Hair follicle dermal papilla cell (primary cell): ENCODE data around the gene SLC25A36.

- CAGE, long polyA plus RNA: no peak
Measured at GRCh38 chr3:139045076-139045404, 348 bp upstream of the PRR23C start.

DNA sequence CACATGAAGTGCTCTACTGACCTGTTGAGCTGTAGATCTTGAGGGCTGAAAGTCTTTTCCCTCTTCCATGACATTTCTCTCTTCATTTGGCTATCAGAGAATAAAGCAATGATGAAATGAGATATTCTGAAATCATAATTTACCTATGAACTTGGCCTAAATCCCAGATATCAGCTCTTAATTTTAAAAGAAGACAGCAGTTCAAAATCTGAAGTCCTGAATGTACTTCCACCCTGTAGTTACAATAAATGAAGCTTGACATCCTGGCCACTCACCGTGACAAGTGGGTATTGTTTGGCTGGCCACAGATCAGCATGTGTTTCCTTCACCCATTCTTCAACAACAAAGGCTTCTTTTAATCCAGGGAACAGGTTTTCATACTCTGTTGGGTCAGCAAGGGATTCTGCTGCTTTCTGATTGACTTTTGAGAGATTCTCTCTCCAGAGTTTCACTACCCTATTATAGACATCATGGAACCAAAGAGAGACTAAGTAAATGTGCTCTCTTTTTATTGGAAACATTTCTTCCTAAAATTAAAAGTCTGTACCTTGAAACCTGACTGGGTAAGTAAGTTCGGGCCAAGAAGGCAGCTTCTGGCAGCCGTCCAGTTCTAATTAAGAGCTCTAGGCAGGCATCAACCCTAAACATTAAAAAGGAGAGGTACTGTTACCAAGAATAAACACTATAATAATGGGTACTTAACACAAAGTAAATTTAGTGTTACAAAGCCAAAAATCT lies 15.1 kb downstream of the MRPS22 start:
- CAGE, long polyA plus RNA: no peak

- CAGE, long polyA plus RNA: no peak
Measured at GRCh38 chr3:140386247-140386796, 291.5 kb upstream of the TRIM42 start.

DNA sequence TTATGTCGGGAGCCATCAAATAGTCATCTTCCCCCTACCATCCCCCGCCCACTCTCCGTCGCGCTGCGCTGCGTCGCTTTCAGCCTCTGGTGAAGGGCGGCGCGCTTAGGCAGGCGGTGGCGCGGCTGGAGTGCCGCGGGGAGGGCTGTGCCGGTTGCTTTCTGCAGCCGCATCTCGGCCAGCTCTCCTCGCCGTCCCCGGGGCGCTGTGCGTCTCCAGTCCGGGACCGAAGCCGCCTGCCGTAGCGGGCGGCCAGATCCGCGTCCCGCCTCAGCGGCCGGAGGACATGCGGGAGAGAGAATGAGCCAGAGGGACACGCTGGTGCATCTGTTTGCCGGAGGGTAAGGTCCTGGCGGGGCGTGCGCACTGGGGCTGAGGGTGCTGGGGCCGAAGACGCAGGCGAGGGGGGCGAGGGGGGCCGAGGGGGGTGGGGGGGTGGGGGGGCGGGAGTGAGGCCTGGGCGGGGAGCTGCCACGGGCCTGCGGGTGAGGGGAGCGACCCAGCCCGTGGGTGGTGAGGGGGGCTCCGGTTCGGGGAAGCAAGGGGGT lies at the start of gene SLC25A36:
Gene SLC25A36, plus strand, starts transcription at position 82 of the 548 bp plus-strand sequence.
- CAGE, long polyA plus RNA: no peak

- CAGE, long polyA plus RNA: no peak
Measured at GRCh38 chr3:140945844-140947079, 4.6 kb downstream of the SLC25A36 start.

DNA sequence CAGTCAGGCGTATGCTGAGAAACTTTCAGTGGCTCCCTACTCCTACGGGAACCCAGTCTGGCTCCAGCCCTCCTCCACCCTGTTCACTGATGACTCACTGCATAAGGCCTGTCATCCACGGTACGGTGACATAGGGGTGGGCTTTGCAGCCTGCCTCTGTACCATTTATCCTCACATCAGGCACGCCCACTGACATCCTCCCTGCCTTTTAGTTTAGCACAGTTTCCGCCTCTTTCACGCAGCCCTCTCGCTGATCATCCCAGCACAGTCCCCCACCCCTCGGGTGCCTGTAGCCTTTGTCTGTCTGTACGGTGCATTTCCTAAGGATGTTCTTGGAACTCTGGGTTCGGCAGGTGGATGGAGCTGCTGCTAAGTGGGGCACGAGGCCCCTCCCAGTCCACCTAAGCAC lies 11.7 kb downstream of the PXYLP1 start:
- CAGE, long polyA plus RNA: no peak

- CAGE, long polyA plus RNA: no peak
Measured at GRCh38 chr3:141311648-141312302, 56.5 kb upstream of the ZBTB38 start.

- CAGE, long polyA plus RNA: no peak
Measured at GRCh38 chr3:141421521-141421975, 53.2 kb downstream of the ZBTB38 start.

- CAGE, long polyA plus RNA: no peak
Measured at GRCh38 chr3:141444831-141445424, 41.9 kb upstream of the RASA2 start.

DNA sequence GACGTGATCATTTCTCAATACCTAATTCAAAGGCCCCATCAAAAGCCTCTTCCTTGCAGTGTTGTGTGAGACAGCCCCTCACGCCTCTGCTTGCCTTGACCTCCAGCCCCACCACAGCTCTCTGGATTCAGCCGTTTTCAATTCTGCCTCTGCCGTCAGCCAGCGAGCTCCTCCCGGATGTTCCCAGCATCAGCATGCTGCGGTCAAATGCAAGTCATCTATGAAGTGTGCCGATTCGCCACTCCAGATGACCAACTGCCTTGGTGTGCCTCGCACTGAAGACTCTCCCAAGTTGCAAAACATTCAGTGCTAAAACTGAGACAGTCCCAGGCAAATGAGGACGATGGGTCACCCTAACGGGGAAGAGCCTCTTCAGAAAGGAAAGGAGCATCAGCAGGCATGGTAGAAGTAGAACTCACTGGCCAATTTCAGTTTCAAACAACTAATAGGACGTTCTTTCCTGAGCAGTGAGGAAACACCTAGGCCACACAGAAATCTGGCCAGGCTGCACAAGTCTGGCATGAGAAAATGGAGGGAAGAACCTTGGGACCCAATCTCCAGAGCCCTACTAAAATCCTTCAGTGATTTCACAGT lies 30.5 kb upstream of the RASA2 start:
- CAGE, long polyA plus RNA: no peak

DNA sequence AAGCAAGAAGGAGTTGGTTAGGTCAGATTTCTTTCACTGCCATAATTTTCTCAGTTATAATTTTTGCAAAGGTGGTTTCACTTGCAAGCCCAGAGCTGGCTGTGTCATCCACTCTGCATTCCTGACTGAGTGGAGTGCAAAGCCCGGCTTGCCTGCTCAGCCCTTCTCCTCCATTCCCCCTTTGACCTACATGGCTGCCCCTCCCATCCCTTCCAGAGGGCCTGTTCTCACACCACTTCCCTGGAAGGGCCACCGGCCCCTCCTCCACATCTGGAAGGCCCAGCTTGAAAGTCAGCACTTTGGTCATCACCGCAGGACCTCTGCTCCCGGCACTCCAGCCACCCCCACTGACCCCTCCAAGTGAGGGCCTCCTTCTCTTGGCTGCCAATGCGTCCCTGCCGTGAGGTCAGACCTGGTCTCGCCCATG lies 74.1 kb upstream of the RNF7 start:
- CAGE, long polyA plus RNA: no peak

DNA sequence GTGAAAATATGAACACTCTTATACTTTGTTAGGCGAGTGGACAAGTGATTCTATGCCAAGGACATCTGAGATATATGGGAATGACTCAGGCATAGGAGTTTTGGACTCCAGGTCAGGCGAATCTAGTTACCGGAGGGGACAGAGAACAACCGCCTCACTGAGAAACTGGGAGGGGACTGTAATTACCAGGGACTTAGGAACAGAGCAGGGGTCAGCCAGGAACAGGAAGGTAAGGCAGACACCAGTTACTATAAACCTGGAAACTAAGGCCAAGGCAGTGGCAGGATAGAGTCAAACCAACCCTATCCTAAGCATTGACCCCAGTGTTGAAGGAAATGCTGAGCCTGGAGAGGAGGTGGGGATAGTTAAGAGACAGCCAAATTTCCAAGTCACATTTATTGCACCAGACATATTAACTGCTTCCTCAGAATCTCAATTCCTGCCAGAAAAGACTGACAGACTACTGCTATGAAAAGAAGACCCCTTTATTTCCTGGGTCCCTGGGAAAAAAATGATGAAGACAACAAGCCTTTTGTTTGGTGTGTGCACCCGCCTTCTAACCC lies 16.6 kb upstream of the ATP1B3 start:
- CAGE, long polyA plus RNA: no peak

- CAGE, long polyA plus RNA: no peak
Measured at GRCh38 chr3:141877012-141877792, 759 bp downstream of the ATP1B3 start.

GRCh38 chr3:142032037-142032765 lies 117.1 kb downstream of the TFDP2 start:
- CAGE, long polyA plus RNA: no peak

GRCh38 chr3:142430781-142431390 lies 17.0 kb downstream of the XRN1 start:
- CAGE, long polyA plus RNA: no peak

DNA sequence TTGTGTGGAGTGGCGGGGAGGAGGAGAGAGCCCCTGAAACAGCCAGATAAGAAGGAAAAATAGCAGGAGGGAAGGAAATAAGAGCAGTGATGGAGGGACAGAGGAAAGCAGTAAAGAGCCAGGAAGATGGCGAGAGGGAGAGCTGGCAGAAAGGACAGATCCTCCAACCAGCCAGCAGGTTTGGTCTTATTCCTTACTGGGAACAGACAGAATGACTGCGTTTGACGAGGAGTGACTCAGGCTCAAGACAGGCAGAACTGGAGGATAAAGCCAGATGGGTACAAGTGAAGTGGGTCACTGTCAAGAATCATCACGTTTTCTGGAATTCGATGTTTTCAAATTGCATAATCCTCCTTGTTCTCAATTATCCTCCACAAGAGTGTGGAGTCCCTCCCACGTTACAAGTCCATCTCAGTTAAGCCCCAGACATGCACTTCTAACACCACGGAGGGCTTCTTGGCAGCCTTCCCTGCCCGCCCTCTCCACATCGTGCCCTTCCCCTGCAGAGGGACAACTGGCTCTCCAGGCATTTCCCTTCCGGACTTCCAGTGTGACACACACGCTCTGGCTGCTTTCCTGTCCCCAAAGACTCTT lies 183.1 kb downstream of the CHST2 start:
- CAGE, long polyA plus RNA: no peak

- CAGE, long polyA plus RNA: no peak
Measured at GRCh38 chr3:143362567-143363197, 243.1 kb downstream of the CHST2 start.

- CAGE, long polyA plus RNA: no peak
Measured at GRCh38 chr3:143517997-143518510, 330.2 kb downstream of the SLC9A9 start.

DNA sequence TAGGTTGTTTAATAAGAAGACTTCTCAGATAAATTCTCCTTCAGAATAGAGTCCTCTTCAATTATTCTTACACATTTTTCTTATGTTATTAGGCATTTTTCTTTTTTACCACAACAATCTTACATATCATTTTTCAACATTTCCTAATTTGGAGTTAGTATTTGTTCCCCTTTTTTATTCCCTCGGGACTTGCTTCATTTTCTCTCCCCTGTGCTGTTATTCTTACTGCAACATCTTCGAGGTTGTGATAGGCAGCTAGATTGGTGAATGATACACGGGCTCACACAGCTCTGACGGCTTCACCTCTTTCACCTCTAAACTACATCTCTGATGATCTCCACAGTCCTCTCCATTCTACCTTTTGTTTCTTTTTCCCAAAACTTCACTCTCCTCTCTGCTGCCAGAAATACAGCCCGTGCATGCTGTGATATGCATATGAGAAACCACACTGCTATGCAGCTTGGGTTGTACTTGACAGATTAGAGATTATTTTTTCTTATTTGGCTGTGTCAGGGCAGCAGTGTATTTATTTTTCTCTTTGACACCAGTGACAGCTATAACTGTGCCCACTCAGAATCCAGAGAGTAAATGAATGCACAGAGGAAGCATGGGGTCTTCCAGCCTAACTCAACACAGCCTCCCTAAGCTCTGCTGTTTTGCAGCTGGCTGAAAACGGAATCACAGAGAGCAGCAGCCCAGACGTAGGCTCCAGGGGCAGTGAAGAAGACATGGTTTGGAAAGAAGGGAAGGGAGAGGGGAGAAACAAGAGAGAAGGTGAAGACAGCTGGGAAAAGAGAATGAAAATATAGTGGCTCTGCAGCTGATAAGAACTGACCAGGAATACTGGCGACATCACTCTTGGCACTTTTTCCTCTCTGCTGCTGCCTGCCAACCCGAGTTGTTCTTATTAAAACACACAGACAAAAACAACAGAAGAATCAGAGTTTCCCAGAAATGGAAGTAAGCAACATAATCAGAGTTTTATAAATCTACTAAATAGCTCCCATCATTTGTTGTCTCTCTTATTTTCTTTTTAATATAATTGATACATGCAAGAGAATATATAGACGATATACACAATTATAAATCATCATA lies 61.7 kb downstream of the SLC9A9 start:
- CAGE, long polyA plus RNA: no peak

DNA sequence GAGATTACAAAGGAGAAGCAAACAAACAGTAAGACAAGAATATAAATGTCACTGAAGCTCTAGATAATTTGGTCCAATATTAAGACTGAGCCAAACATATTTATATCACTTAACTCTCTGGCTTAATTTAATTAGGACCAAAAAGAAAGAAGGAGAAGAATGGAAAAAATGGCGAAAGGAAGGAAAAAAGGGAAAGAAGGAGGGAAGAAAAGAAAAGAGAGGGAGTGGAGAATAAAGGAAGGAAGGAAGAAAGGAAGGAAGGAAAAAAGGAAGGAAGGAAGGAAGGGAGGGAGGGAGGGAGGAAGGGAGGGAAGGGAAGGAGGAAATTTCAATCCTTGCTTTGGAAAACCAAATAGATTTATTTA lies 202.5 kb downstream of the PLOD2 start:
- CAGE, long polyA plus RNA: no peak